NALM6 (cell line): ENCODE measurements around the gene PLCG2.

GRCh38 chr16:81096765-81097334, 655 bp upstream of the GCSH start:
- PRO-cap: no peak

DNA sequence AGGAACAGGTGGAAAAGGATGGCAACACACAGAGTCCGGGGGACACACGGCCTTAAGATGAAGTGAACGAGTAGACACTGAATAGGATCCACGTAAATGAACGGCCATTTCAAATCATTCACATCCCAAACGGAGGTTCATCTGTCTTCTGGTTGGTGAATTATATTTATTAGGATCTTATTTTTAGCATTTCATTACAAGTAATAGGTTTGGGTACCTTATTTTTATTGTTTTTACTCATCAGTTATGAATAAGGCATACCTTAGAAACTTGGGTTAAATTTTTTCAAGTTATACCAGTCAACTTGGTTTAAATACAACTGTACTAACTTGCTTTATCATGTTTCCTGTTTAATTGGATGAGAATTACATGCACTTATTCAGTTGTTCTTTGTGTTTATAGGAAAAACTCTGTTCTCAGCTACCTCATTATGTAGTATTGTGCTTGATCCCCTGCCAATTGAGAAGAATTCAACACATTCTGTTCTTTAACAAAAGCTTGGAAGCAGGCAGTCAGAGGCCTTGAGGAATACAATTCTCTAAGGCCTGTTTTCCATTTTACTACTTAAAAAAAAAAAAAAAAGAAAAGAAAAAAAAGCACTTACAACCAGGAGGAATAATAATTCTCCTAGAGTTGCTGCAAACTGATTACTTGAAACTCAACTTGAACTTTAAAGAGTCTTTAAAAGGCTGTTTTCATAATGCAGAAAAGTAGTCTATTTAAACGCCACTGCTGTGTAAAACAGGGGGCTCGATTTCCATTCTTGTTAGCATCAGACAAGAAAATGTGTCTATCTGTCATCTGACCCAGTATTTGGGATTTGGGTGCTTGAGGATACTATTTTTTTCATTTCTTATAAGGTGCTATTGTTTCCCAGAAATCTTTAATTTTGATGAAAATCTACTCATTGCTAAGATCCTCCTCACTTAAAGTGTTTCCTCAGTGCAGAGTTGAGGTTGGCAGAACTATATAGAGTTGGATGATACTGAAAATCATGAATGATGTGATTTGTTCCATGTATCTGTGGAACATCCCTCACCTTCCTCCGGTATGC, 60.5 kb upstream of the CMIP start:
- PRO-cap: no peak

GRCh38 chr16:81403329-81404010, 41.1 kb upstream of the CMIP start:
- PRO-cap: no peak

DNA sequence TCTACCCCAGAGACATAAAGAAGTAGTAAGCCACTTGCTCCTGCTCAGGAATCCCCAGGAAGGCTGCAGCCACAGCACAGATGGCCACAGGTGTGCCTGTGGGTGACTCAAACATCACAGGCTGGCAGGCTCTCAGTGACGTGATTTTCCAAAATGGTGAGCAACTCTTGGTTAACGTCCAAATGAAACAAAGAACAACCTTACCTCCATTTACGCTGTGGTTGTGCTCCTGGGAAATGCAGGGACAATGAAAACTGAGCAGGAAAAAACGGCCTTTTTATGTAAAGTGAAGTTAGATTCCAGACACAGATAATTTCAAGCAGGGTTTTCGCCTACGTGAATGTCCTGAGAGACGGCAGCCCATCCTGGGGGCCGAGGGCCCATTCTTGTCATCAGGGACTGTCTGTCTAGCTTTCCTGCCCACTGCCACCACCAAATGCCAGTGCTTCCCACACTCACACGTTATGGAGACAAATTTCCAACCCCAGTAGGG, 37.4 kb upstream of the CMIP start:
- PRO-cap: no peak

DNA sequence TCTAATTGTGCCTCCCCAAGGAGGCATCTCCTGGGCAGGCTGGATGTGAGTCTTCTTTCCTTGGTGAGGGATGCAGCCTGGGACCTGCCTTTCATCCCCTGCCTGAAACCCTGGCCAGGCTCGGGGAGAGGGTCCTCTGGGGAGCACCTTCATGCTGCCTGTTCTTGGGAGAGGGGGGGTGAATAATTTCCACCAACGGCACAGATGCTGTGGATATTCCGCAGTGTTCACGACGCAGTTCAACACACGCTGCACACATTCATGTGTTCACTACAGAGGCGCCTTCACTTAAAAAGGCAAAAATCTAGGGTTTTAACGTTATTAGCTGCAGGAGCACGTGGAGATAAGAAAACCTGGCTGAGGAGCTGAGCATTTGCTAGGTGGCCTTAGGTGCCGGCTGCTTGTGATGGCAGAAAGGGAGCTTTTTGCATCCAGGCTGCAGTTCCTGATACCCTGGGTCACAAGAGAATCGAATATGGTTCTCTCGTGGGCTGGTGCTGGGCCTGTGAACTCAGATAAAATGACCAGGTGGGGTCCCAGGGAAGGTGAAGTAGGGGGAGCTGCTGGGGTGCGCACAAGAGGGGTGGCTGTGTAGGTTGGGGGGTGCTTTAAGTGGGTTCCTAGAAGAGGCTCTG, 1.1 kb upstream of the CMIP start:
- PRO-cap: no peak

DNA sequence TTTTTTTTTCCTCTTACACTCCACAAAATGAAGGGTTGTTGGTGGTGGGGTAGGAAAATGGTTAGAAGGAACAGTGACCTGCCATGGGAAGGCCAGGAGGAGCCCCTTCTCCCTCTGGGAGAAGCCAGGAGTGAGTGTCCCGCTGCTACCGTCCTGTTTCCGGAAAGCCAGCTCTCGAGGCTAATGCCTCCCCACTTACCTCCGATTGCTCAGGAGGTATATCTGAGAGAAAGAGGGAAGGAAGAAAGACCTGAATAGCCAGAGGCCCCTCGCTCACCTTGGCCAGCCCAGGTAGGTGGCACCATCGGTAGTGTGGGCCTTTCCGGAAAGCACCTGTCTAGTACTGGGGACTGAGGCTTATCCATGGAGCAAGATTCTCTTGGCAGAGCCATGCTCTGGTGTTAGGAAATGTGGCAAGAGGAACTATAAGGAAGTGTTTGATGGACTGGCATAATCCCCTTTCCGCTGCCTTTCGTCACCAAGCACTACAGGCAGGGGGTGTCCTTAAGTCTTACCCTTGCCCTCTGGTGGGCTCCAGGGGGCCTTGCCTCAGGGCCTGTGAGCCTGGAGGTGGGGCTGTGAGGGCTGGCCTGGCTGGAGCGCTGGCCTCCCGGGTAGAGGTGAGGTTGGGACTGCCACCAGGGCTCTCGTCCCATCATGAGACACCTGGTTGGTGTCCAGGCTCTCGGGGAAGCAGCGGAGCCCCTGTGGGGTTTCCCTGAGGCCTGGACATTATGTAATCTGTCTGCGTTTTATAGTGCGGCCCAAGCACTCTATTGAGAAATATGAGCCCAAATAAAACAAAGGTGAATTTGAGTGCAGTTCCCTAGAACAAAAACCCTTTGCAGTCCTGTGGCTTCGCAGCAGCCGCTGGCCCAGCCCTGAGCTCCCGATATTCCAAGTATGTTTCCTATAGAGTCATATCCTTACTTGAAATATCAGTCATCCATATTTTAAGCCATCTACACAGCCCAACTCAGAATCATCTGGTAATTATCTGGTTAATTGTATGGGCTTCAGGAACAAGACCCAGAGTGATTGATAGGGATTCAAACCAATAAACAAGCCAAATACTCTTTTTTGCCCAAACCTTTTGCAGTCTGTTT, 3.0 kb downstream of the CMIP start:
- PRO-cap: no peak

- PRO-cap: no peak
Measured at GRCh38 chr16:81449818-81450403, 5.3 kb downstream of the CMIP start.

GRCh38 chr16:81455720-81456562, 11.3 kb downstream of the CMIP start:
- PRO-cap: no peak

GRCh38 chr16:81492120-81493200, 47.9 kb downstream of the CMIP start:
- PRO-cap: no peak

- PRO-cap: no peak
Measured at GRCh38 chr16:81521976-81522874, 77.6 kb downstream of the CMIP start.

DNA sequence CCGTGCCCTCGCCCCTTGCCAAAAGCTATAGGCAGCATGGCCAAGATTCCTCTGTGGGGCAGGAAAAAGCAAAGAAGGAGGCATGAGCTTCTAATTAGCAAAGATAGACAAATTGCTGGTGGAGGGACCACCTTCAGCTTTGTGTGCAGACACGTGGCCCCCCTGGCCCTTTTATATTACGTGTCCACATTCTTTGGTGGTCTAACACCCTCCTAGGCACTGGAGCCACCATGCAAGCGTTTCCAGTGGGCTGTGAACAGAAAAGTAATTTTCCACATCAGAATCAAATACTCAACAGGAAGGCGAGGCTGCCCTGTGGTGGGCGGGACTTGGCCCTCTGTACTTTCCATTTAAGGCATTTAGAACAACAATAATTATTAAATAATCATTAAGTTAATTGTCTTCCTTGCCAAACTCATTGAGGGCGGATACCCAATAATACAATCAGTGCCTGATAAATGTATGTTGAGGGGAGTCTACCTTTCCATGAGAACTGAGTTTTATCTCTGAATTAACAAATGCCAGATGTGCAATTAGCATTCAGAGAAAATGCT, 109.2 kb downstream of the CMIP start:
- PRO-cap: no peak

GRCh38 chr16:81610054-81610960, 165.7 kb downstream of the CMIP start:
- PRO-cap: no peak

DNA sequence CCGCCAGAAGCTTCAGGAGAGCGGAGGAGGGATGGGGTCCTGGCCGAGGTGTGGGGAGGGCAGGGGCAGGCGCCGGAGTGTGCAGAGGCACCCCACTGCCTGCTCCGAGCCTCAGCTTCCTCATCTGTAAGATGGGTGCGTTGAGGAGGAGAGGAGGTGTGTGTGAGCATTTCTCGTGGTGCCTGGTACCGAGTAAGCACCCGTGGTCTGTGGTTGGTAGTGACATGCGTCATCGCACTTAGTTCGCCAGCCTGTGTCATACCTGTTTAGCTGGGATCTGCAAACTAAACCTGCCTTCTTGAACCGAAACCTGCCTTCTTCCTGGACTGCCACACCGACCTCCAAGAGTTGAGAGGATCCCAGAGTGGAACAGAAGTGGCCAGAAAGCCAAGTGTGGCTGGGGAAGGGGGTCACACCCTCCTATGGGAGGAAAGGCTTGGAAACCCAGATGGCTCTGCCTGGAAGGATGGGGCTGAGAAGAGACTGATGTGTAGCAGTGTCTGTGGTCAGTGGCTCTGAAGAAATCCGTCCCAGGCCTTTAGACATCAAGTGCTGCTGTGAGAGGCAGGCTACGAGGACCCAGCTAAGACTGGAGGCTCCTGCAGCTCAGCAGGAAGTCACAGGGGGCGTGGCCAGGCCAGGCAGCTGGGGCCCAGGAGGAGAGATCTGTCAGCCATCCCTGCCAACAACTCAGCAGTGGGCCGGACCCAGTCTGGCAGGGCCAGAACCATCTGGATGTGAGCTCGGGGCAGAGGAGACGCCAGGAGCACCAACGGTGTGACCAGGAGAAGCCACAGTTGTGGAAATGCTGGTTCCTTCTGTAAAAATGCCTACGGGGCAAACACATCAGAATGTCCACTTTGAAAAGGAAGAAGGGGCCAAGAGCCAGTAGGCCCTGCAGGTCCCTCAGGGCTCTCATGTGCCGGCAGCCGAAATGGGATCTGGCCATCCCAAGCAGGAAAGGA, 162.5 kb upstream of the PLCG2 start:
- PRO-cap: no peak

GRCh38 chr16:81632123-81632580, 146.9 kb upstream of the PLCG2 start:
- PRO-cap: no peak

- PRO-cap: no peak
Measured at GRCh38 chr16:81632581-81633741, 146.1 kb upstream of the PLCG2 start.

DNA sequence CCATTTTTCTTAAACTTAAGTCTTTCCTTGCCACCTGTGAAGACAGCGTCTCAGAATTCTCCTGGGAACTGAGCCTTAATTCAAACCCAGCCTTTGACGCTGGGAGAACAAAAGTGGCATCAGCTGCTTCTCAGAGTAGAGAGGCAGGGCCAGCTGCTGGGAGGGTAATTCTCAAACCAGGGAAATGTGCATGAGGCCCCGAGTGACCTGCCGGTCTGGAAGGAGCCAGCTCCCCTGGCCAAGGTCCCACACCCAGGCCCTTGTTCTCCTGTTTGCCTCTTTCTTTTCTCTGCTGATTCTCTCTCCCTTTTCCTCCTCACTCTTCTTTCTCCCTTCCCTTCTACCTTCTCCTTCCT, 84.2 kb upstream of the PLCG2 start:
- PRO-cap: no peak

DNA sequence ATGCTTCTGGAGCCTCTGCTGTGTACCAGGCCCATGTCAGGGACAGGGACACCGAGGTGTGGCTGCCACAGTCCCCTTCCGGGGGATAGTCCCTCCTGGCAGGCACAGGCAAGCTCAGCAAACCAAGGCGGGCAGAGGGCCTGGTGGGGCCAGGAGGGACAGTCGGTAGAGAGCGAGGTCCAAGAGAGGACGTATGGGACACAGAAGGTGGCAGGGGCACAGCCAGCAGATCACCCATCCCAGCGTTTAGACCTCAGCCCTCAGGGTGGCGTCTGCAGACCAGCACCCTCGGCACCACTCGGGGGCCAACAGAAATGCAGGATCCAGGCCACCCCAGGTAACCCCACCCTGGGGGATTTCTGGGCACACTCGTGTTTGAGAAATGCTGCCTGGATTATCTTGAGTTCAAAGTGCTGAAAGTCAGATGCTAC, 71.1 kb upstream of the PLCG2 start:
- PRO-cap: no peak

GRCh38 chr16:81729912-81731173, 48.7 kb upstream of the PLCG2 start:
- PRO-cap: bidirectional peak, plus-strand start at chr16:81730640, minus-strand start at chr16:81730514; bidirectional peak, plus-strand start at chr16:81731028, minus-strand start at chr16:81730905

DNA sequence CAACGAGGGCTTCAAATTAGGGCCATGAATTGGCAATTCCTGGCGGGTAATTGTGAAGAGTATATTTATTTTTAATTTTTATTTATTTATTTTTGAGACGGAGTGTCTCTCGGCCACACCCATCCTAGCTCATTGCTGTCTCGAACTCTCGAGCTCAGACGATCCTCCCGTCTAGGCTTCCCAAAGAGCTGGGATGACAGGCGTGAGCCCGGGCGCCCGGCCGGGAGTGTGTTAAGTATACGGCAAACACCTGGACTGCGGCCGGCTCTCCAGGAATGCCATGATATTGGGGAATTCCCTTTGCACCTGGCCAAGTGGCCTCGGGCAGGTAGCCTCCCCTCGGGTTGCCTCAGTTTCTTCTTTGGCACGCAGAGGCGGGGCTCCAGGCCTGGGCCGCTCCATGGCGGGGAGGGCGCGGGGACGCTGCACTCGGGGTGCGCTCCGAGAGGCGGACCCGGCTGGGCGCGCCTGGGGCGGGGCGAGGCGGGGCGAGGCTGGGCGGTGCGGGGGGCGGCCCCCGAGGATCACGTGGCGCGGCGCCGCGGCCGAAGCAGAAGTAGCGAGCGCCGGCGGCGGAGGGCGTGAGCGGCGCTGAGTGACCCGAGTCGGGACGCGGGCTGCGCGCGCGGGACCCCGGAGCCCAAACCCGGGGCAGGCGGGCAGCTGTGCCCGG, at the start of gene PLCG2:
Gene PLCG2 (plus strand): TSS at position 553 of the 673 bp plus-strand sequence.
- PRO-cap: bidirectional peak, plus-strand start at position 553 of the sequence, minus-strand start at position 427 of the sequence

GRCh38 chr16:81822829-81823710, 44.0 kb downstream of the PLCG2 start:
- PRO-cap: bidirectional peak, plus-strand start at chr16:81823332, minus-strand start at chr16:81823249; unidirectional peak, minus-strand start at chr16:81823577